Suprapubic skin (tissue), 4 donors: ENCODE results near the genes CTLA4 and NRP2.

DNA sequence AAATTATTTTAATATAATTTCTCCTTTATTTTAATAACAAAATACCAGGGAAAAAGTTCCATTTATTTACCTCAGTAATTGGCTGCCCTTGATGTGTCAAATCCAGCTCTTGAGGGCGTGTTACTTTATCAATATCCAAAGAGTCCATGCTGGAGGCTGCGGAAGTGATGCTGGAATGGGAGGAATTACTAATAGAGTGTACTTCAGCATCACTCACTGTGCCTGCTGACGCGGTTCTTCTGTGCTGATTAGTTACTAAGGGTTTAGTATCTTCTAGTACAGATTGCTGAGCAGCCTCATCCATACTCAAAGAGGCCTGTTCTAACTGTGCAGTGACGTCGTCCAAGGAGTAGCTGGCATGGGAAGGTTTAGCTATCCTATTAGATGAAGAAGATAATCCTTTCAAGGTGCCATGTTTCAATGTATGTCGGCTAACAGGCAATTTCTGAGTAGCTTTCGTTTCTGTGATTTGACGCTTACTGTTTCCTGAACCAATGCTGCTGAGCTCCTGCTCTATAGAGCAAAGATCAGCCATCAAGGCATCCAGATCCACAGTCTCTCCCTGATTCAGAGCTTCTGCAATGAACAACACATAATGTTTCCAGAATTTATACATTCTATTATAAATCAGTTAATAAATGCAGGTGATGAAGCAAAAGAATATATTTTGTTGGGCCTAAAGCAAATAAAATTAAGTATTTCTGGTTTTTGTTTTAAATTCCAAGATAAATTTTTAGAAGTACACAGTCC, 45.4 kb downstream of the RAPH1 start:
- PRO-cap = no peak
- RAMPAGE, long total RNA, 4 experiments = no peak in any of the 4 experiments

GRCh38 chr2:203636911-203637284, 69.5 kb upstream of the CD28 start:
- PRO-cap = no peak
- RAMPAGE, long total RNA, 4 experiments = no peak in any of the 4 experiments

- PRO-cap = no peak
- RAMPAGE, long total RNA, 4 experiments = no peak in any of the 4 experiments
Measured at GRCh38 chr2:203867330-203868002, at the start of gene CTLA4. Gene CTLA4, plus strand, starts transcription at chr2:203867771.

GRCh38 chr2:203951307-203952025, 14.9 kb downstream of the ICOS start:
- PRO-cap = no peak
- RAMPAGE, long total RNA, 4 experiments = no peak in any of the 4 experiments

- PRO-cap = no peak
- RAMPAGE, long total RNA, 4 experiments = no peak in any of the 4 experiments
Measured at GRCh38 chr2:204522708-204523178, 22.5 kb upstream of the PARD3B start.

- PRO-cap = no peak
- RAMPAGE, long total RNA, 4 experiments = no peak in any of the 4 experiments
Measured at GRCh38 chr2:204695214-204695959, 150.1 kb downstream of the PARD3B start.

DNA sequence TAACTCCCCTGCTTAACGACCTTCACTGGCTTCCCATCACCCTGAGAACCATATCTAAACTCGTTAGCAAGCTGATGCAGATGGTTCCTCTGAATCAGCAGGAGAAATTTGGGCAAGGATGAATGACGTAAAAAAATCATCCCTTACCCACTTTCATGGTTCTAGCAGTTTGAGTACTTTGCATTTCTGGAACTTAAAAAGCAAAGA, 422.1 kb downstream of the PARD3B start:
- PRO-cap = no peak
- RAMPAGE, long total RNA, 4 experiments = no peak in any of the 4 experiments

GRCh38 chr2:205091798-205092648, 546.7 kb downstream of the PARD3B start:
- PRO-cap = no peak
- RAMPAGE, long total RNA, 4 experiments = start-site peak on the plus strand in 1 of 4 experiments, at chr2:205092191-205092484 at its widest, 5 reads per replicate

DNA sequence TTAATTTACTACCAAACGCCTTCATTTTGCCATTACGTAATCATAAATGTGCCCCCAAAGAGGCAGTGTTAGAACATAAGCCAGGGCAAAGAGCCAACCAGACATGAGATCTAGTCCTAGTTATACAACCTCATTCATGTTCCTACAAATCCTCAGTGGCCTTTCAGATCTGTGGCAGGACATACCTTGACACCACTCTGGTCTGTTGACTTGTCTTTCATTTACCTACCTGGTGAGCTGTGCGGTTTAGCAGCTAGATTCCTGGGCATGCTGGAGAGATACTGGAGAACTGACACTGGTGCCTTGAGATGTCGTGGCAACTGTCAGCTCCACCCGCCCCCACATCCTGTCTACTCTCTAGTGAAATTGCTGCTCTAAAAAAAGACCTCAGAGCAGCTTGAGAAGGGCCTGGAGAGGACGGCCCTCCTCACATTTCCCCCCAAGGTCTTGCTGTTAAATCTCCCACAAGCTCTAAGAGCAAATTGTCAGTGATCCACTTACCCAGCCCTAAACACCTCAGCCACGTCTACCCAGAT, 21.5 kb upstream of the NRP2 start:
- PRO-cap = no peak
- RAMPAGE, long total RNA, 4 experiments = no peak in any of the 4 experiments

GRCh38 chr2:205682111-205683360, at the start of gene NRP2:
Gene NRP2, plus strand, starts transcription at chr2:205682501.
- PRO-cap = bidirectional peak, plus-strand start at chr2:205682501, minus-strand start at chr2:205682355; bidirectional peak, plus-strand start at chr2:205682750, minus-strand start at chr2:205682695
- RAMPAGE, long total RNA, 4 experiments = start-site peak on the plus strand in 3 of 4 experiments, at chr2:205682411-205682501 at its widest, 10 to 28 reads per replicate

DNA sequence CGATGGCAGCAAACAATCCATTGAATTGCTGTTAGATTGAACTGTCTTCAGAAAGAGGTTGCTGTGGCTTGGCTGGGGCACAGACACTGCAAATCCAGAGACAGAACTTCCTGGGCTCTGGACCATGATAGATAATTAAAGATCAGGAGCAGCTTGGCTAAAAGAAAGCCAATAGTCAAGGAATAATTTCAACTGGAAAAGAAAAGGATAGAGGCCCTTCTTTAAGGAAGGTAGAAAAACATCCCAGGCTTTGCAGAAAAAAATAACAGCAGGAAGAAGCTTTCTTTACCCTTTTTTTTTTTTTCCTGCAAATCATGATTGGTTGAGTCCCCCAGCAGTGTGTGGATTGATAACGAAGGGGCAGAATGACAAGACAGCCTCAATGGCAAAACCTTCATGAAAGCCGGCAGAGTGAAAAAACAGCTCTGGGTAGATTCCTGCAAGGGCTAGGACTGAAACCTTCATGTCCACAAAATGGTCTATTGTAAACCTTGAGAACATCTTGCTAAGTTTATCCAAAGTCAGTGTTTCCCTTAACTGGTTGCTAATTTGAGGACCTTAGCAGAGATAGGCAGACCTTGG, 75.4 kb downstream of the NRP2 start:
- PRO-cap = no peak
- RAMPAGE, long total RNA, 4 experiments = no peak in any of the 4 experiments

GRCh38 chr2:206084210-206084774, 1.7 kb downstream of the INO80D start:
- PRO-cap = bidirectional peak, plus-strand start at chr2:206084582, minus-strand start at chr2:206084557
- RAMPAGE, long total RNA, 4 experiments = start-site peak on the plus strand in 1 of 4 experiments, at chr2:206084512-206084692 at its widest, 7 reads per replicate

DNA sequence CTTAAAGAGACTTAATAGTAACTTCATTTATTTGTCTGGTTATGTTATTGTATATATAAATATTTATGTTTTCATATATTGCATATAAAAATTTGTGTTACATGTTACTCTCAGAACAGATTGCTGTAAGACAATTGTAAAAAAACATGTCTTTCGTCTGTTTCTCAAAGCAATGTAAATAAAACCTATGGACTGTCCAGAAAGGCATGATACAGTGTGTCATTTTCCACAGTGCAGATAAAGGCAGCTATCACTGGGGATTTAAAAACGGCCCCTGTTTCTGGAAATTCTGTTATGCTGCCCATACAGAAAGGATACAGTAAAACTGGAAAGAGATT, 649 bp upstream of the INO80D start:
- PRO-cap = no peak
- RAMPAGE, long total RNA, 4 experiments = no peak in any of the 4 experiments

DNA sequence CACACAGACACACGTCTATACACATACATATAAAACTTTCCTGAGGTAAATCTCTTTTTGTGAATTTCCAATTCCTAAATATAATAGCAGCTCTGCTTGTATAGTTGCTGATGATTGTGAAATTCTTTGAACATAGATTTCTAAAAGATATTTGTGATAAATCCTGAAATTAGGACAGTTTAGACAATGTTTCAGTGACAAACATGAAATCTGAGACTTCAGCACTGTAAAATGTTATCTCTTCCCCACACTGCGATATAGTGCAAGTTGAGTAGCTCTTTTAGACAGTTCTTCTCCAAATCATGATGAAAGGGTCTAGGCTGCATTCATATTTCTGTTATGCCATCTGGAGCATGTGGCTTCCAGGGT, 82.8 kb downstream of the ADAM23 start:
- PRO-cap = no peak
- RAMPAGE, long total RNA, 4 experiments = no peak in any of the 4 experiments

DNA sequence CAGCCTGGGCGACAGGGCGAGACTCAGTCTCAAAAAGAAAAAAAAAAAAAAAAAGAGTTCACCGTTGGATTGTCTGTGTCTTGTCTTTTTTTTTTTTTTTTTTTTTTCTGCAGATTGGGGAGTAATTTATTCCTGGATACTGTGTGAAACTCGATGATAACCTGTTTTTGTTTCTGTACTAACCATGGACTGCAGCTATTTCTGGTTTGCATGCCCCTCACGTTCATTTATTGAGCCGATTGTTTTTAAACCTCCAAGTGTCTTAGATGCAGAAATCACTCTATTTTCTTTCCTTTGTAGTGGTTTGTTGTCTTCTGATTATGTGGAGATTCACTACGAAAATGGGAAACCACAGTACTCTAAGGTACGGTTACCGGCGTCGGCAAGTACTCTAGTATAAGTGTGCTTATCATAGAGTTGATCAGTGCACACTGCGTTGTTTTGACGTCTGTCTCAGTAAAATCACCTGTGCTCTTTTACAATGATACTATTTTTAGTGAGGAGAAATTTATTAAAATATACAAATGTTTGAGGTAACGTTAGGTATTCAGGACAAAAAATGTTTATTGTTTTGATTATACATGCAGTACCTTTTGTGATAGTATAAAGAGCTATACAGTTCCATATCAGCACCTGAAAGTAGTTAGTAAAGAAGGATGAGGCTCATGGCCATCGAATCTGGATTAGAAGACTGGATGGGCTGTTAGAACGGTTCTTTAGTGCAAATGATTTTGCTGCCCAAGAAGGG, 87.4 kb downstream of the ADAM23 start:
- PRO-cap = no peak
- RAMPAGE, long total RNA, 4 experiments = no peak in any of the 4 experiments

DNA sequence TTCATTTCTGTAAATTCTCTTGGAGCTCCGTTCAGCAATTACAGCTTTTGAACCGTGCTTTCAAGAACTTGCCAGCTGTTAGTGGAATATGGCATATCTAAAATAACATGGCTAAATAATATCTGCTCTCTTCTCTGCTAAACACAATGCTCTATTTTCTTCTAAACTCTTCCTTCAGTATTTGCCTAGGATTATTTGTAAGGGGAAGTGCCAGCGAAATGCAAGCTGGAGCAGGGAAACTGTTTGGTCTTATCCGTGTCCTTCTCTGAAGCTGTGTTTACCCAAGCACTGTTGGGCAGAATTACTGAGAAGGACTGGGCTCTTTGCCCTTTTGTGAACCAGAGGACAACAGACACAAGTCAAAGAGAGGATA, 23.6 kb downstream of the CPO start:
- PRO-cap = no peak
- RAMPAGE, long total RNA, 4 experiments = no peak in any of the 4 experiments

DNA sequence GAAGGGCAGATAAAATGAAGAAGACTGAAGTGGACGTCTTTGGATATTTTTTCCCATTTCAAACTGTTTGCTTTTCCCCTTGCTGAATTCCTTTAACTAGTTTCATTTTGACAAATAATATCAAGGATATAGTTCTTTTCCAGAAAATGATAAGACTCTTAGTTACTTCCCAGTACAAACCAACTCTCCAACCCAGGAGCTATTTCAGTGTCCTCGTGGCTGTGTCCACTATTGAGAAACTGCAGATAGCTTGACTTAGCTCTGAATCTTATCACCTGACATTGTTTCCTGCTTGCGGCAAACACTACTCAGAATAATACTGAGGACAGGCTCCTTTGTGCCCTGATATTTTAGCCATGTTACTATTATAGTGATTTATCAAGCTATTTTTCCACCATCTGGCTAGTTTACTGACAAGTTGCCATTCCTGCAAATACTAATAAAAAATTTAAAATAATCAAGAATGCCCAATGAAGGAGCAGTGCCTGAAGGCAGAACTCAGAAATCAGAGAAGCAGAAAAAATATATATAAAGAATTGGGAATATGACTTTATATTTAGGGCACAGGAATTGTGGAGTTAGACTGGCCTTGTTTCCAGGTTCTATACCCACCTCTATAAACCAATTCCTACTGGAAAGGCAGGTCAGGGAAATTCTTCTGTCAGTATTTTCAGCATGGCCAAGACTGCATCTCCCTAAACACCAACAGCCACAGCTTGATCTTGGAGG, 74.4 kb downstream of the KLF7 start:
- PRO-cap = no peak
- RAMPAGE, long total RNA, 4 experiments = no peak in any of the 4 experiments

GRCh38 chr2:207106328-207107389, 59.1 kb downstream of the KLF7 start:
- PRO-cap = no peak
- RAMPAGE, long total RNA, 4 experiments = no peak in any of the 4 experiments

DNA sequence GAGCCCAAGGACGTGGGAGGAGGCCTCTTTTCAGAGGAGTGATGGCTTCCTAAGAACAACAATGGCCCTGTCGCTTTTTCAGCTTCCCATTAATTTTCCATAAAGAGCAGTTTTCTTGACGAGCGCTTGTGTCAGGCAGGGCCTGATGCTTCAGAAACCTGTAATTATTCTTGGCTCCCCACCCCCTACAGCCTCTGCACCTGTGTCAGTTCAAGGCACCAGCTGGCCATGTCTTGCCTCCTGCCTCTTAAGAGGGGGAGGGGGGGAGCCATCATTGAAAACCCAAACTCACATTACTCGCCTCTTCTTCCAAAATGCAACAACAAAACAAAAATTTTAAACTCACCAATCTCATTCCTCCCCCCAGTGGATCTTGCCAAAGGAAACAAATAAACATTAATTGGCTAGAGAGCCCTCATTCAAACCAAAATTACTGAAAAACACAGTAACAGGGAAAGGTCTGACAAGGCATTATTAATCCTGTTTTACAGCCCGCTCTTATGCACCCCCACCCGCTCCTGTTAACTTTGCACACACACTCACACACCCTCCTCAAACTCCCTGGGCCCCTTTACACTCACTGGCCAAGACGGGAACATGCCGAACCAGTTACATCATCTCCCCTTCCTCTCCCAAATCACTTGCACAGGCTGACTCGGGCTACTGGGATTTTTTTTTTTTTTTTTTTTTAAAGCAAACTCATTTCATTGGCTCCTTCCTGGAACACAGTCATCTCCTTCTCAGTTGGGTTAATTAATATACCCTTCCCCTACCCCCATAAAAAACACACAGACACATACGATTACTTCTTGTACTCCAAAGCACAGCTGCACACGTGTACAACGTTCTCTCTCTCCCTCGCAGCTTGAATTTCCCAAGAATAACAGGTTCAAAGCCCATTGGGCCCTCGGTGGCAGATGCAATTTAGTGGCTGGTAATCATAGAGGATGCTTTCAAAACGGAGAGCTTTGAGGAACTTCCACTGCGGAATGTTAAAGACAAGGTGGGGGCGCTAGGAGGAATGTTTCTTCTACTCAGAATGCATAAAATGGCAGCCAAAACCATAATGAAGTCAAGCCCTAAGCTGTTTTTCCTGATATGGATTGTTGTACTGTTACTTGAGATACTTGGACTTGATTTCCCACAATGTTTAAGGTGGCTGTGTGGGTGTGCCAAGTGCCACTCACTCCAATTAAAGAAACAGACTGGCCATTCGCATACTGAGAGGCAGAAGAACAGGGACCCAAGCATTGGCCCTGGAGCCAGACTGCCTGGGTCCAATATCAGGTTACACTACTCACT, 31.8 kb downstream of the KLF7 start:
- PRO-cap = no peak
- RAMPAGE, long total RNA, 4 experiments = no peak in any of the 4 experiments

DNA sequence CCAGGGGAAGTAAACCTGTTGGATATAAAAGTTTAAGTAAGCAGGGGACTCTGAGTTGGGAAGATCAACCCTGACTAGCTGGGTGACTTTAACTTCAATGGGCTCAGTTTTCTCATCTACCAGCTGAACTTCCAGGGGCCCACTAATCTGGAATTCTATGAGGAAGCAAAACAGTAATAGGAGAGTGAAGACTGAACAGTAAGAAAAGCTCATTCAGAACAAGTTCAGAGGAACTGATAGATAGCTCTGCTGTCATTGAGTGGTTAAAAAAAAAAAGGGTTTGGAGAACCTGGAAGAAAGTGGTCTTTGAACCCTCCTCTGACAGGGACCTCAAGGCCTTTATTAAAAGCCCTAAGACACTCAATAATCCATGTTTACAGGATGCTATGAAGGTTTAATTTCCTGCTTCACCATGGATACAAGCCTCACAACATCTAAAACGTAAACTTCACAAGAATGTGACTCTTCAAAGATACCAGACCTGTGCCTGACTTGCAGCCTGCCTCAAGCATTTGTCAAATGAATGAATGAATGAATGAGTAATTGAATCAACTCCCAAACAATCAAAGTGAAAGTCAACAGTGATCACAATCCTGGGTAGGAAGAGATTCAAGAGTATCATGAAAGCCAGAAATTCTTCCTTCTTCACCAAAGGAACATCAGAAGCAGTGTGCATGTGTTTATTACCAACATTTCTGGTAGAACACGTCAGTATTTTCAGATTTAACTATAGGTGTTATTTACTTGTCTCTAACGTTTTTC, 30.5 kb downstream of the KLF7 start:
- PRO-cap = no peak
- RAMPAGE, long total RNA, 4 experiments = no peak in any of the 4 experiments